LHCN-M2 (cell line): ENCODE results near the gene TAS2R4.

DNA sequence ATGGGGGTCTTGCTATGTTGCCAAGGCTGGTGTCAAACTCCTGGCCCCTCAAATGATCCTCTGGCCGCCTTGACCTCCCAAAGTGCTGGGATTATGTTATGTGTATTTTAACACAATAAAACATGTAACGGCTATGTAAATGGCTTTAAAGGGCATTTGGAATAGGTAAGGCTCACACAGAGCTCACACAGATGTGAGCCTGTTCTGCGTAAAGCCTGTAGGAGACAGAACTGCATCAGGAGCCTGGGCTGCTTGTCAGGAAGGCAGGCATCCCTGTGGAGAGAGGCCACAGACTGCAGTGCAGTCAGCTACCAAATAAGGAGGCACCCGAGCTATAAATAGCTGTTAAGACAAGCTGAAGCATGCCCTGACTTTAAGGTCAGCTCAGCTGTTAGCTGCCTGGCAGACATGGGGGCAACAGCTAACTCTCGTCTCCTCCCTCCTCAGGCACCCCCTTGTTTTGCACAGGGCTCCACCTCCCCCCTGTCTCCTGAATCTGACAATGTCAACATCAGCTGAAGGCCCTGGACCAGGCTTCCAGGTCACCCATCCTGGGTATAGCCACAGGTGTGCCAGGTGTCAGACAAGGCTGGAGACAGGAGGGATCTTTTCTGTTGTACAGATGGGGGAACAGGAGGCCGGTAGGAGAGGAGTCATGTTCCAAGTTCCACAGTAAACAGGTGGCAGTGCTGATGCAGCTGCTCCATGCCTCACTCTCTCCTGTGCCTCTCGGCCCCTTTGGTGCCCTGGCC, 27.5 kb upstream of the MKRN1 start:
- RAMPAGE, long total RNA: no peak

GRCh38 chr7:140573685-140574112, 66.9 kb downstream of the DENND2A start:
- RAMPAGE, long total RNA: no peak

DNA sequence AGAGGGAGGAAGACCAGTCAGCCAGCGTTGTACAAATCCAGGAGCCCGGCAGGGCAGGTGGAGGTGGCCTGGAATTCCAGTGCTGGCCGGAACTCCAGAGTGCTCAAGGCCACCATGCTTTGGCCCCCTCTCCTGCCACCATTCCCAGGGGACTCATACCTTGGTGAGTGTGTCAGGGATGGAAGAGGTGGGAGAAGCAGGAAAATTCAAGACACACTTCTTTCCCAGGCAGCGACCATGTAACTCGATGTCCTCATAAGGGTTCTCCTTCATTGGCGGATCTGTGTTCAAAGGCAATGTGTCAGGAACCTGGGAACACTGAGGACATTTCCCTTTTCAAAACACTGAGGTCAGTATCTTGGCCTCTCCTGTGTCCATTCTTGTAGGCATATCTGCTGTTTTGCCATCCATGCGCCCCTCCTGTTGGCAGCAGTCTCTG, 55.2 kb downstream of the DENND2A start:
- RAMPAGE, long total RNA: no peak

DNA sequence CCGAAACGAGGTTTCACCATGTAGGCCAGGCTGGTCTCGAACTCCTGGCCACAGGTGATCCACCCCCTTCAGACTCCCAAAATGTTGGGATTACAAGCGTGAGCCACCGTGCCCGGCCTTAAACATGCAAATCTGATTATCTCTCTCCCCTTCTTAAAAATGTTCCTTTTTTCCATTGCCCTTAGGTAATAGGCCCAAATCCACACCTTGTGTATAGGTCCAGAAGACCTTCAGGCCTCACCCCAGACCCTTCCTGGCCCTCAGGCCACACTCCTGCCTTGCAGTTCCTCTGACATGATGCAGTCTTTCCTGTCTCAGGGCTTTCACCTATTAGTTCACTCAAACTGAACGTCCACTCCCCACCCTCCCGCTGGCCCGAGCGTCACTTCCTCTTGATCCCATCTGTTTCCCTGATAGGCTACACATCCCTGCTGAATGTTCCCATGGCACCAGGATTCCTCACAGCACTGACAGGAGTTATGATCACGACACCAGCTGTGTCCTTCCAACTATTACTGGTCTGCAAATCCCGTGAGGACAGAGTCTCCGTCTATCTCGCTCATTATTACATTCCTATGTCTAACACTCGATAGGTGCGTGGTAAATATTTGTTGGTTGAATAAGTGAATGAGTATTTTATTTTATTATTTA, 46.4 kb downstream of the DENND2A start:
- RAMPAGE, long total RNA: no peak

- RAMPAGE, long total RNA: no peak
These were observed 24.2 kb downstream of the NDUFB2 start for GRCh38 chr7:140720540-140721327.

GRCh38 chr7:140723046-140723750, 26.7 kb downstream of the NDUFB2 start:
- RAMPAGE, long total RNA: no peak

DNA sequence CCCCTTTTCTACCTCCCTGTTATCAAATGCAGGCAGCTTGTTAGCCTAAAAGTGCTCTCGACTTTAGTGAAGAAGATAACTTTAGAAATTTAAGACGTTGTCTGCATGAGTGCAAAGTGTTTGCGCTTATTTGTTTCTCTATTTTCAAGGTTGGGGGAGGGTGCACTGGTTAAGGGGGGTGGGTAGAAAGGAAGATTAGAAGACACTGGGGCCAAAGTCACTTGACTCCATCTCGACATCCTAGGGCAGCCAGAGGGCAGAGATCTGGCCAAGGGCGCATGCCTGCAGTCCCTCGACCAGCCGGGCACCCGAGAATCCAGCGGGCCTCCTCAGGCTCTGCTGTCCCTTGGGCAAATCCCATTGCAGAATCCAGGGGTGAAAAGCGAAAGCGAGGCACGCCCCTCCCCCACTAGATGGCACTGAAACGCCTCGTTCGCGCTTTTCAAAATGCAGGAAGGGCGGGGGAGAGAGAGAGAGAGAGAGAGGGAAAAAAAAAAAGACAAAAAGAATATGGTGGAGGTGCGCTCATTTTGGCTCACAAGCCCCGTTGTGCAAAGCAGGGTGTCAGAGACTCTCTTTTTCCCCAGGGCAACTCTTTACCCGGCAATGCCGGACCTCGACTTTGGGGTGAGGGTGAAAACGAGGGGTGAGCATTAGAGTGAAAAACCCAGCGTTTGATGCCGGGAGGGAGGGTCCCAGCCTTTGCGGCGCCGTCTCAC, 2.7 kb upstream of the TMEM178B start:
- RAMPAGE, long total RNA: no peak

DNA sequence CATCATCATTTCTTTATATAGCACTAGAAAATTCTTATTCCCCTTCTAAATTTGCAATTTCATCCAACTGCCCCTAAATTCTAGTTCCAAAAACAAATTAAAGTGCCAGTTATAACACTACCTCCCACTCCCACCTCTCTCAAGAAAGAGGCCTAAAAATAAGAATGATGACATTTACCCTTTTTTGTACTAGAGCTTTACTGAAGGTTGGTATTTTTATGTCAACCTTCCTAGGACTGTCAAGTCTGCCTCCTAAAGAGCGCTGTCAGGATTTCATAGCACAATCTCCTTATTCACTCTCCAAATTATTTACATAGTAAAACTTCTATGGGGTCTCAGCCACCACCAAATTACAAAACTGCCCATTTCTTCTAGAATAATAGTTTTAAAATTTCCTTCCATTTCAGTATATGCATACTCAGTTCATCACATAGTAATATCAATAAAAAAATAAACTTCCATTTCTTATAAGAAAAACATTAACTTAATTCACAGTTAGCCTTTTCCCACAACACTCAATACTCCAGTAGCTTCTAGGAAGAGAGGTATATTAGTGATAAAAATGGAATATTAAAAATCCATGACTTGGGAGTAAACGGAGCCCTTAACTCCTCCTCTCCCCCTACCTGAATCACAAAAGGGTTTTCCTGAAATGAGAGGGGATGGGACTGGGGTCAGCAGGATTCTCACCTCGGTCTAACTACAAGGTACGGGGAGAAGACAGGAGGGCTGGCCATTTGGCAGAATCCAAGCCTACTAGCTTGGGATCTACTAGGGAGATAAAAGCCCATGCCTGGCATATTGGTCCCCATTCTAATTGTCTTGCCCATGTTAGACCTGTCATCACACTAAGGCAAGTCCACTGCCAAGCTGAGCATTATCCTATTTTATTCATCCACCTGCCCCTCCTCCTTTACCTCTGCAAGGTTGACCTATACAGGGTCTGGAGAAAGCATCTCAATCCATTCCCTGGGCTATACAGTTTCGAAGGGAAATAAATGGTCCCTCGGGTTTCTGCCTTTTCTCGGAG, 43.9 kb downstream of the DENND11 start:
- RAMPAGE, long total RNA: no peak

- RAMPAGE, long total RNA: no peak
These were observed 27.3 kb downstream of the DENND11 start for GRCh38 chr7:141674754-141675026.

- RAMPAGE, long total RNA: no peak
These were observed 5.5 kb downstream of the DENND11 start for GRCh38 chr7:141696315-141697058.

DNA sequence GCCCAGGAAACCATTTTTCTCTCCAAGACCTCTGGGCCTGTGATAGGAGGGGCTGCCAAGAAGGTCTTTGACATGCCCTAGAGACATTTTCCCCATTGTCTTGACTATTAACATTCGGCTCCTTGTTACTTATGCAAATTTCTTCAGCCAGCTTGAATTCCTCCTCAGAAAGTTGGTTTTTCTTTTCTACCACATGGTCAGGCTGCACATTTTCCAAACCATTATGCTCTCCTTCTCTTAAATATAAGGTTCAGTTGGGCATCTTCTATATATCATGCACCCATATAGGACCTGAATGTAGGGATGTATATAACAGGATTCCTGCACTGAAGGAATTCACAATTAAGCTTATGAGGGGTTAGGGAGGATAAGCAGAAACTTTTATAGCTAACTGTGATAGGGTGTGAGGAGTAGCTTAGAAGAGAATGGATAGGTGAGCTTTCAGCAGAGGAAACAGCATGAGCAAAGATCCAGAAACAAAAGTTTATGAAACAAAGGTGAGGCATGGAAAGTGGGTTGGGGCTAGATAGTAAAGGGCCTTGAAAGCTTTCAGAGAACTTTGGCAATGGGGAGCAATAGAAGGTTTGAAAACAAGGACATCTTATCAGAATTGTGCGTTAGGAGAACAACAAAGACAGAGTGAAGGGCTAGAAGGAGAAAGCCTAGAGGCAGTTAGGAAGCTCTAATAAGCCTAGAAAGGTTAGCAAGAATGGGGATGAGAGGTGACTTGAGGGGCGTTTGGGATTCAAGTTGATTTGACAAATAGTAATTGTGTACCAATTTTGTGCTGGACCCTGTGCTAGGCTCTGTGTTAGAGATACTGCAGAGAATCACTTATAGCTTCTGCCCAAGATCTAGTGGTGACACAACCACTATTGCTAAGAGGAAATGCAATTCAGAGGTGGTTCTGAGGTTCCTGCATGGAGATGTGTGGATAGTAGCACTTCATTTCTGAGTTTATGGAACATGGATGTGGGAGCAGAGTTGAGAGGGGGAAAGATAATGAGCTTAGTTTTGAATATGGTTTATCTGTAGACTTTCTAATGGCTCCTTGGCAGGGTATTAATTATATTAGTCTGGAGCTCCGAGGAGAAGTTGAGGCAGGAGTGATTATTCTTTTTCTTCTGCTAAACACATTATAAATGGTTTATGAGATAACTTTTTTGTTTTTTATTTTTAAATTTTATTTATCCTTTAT, 2.9 kb upstream of the TAS2R3 start:
- RAMPAGE, long total RNA: no peak

DNA sequence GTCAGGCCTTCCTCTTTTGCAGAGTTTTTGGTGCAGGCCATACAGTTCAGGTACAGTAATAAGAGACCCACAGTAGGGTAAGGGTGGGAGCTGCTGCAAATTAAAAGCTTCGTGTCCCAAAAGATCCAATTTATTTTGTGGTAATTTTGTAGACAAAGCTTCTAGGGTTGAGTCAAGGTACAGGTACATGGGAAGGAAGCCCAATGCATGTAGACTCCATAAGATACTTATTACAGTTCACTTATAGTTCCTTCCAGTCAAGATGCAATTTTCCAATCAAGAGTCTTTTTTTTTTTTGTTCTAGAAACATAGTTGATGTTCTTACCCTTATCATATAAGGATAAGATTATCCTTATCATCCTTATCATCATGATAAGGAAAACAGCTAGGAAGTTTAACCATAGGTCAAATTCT, at the start of gene TAS2R4:
Gene TAS2R4 (plus strand): TSS at position 301 of the 414 bp plus-strand sequence.
- RAMPAGE, long total RNA: no peak

DNA sequence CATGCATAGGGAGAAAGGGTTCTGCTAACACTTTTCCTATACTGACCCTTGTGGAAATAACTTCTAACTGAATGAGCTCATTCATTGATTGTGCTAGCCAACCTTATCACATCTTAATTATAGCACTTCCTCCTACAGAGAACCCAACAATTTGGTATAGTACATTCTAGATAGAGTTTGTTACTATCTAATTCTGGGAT, 214 bp downstream of the TAS2R4 start:
- RAMPAGE, long total RNA: no peak

GRCh38 chr7:142463551-142463904, 205.7 kb upstream of the PRSS58 start:
- RAMPAGE, long total RNA: no peak

GRCh38 chr7:142544082-142544357, 205.3 kb upstream of the PRSS1 start:
- RAMPAGE, long total RNA: no peak

- RAMPAGE, long total RNA: no peak
These were observed 133.2 kb upstream of the PRSS1 start for GRCh38 chr7:142615906-142616653.

DNA sequence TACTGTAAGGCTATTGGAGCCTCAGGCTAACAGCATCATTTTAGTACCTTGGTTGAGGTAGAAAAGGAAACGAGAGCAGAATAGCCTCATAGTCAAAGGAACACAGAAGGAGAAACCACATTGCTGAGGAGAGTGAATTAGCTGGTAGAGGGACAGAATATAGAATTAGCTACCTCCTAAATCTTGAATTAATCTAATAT, 36.1 kb upstream of the PRSS1 start:
- RAMPAGE, long total RNA: no peak

DNA sequence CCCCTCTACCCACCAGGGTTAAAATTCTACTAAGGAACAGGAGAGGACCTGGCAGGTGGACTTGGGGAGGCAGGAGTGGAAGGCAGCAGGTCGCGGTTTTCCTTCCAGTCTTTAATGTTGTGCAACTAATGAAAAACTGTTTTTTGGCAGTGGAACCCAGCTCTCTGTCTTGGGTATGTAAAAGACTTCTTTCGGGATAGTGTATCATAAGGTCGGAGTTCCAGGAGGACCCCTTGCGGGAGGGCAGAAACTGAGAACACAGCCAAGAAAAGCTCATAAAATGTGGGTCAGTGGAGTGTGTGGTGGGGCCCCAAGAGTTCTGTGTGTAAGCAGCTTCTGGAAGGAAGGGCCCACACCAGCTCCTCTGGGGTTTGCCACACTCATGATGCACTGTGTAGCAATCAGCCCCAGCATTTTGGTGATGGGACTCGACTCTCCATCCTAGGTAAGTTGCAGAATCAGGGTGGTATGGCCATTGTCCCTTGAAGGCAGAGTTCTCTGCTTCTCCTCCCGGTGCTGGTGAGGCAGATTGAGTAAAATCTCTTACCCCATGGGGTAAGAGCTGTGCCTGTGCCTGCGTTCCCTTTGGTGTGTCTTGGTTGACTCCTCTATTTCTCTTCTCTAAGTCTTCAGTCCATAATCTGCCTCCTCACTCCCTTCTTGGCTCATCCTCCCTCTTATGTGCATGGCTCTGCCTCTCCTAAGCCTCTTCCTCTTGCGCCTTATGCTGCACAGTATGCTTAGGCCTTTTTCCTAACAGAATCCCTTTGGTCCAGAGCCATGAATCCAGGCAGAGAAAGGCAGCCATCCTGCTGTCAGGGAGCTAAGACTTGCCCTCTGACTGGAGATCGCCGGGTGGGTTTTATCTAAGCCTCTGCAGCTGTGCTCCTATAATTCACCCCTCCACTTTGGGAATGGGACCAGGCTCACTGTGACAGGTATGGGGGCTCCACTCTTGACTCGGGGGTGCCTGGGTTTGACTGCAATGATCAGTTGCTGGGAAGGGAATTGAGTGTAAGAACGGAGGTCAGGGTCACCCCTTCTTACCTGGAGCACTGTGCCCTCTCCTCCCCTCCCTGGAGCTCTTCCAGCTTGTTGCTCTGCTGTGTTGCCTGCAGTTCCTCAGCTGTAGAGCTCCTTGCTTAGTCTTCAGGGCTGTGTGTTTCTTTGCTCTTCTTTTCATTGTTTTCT, 17.7 kb downstream of the PRSS2 start:
- RAMPAGE, long total RNA: no peak

GRCh38 chr7:142803398-142803764, 32.6 kb downstream of the PRSS2 start:
- RAMPAGE, long total RNA: no peak

DNA sequence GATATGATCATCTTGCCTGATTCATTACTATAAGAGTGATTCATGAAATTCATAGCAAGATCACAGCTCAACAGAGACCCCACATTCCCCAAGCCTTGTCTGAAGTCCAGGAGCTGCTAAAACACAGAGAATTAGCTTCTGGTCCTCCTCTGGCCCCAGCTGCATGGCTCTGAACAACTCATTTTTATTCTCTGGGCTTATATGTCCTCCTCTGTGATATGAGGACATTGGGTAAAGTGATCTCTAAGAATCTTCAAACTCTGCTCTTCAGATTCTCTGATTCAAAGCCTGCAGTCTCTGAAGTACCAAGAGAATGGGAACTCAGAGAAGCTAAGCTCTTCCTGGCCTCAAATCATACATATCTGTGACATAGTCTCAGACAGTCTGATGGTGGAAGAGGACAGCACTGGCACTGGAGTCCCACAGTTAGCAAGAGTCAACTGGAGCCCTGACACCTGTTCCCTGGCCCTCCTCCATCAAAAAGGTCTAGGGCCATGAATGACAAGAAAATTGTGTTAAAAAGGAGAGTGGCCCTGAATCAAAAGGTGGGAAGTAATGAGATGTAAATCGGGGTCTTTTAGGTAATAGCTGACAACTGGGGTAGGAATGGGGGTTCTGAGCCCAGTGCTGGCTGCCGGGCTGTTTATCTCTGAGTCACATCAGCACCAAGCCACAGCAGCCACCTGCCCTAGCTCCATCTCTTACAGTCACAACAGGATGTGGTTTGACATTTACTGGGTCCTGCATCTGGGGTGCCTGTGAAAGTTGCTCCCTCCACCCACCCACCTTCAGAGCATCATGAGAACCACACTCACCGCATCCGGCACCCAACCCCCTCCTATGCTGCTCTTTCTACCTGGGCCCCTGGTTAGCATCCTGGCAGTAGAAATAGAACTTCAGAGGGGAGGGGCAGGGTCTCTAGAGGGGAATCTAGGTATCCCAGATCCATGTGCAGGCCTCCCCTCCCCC, 37.7 kb downstream of the PRSS2 start:
- RAMPAGE, long total RNA: no peak